Peripheral blood mononuclear cell (primary cell): ENCODE measurements around a stretch of chr10.

DNA sequence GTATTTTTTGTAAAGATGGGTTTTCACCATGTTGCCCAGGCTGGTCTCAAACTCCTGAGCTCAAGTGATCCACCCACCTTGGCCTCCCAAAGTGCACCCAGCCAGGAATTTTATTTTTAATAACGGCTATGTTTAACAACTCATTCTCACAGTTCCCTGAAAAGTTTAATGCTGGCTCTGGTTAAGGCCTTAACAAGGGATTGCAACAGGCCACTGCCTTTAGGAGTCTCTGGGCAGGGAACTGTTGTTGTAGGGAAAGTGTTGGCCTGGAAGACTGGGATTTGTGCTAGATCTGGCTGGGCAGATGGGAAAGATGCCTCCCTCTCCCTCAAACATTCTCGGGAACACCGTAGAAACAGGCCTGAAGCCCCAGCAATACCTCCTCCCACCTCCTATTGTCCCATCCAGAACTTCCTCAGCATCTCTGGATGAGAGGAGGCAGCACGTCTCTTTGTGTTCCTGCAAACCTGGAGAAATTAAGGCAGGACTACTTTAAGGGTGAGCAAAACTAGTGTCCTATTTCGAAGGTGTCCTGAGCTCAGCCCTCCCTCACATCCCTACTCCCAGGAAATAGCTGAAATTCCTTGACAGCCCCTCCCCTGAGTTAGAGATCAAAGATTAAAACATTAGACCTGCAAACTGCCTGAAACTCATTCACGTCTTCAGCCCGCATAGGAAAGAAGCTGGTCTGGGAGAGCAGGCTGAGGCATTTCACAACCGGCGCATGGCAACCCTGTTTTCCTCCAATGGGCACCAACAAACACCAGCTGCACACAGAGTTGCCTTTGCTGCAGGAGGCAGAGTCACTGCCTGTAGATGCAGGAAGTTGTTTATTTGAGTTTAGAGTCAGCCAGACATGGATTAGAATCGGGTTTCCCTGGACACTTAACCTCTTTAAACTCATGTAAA, 10.9 kb upstream of the MAP3K8 start:
- PRO-cap, 8 experiments = peak in 3 of 8 experiments; most common plus-strand start position 834 of the sequence (in 2); most common minus-strand start position 664 of the sequence (in 3)

DNA sequence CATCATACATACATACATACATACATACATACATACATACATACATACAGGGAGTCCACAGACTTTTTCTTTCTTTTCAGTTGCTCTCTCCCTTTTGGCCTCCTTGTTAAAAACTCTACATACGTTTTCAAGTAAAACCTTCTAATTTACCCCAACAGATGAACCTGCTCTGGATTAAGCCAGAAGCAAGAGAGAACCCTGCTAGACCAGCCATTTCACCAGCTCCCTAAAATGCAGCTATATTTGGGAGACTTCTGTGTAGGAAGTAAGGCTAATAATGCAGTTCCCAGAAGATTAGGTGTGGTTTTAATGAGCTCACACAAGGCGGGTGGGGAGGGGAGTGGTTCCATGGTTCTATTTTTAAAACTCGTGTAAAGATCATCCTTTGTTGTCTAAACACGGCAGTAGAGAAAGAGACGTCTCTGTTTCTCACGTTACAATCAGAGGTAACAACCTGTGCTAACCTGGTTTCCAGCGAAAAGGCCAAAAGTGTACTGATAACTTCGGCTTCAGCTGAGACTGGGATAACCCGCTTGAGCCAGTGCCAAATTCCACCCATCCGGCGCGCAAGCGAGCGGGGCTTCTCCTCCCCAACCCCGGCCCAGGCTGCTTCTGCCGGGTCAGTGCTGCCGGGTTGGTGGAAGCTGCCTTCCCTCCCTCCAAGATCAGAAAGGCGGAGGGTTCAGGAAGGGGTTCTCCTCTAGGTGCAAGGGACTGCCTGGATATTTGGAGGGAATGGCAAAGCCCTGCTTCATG, 2.6 kb upstream of the MAP3K8 start:
- PRO-cap, 8 experiments = no peak in any of the 8 experiments

DNA sequence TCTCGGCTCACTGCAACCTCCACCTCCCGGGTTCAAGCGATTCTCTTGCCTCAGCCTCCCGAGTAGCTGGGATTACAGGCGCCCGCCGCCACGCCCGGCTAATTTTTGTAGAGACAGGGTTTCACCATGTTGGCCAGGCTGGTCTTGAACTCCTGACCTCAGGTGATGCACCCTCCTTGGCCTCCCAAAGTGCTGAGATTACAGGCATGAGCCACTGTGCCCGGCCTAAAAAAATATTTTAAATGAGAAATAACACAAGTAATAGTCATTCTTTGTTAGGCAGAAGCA, 1.6 kb downstream of the MAP3K8 start:
- PRO-cap, 8 experiments = peak in 3 of 8 experiments; most common minus-strand start position 47 of the sequence (in 3)

- PRO-cap, 8 experiments = peak in 4 of 8 experiments; most common plus-strand start chr10:30453781 (in 3)
These were observed 19.7 kb downstream of the MAP3K8 start for GRCh38 chr10:30453635-30454193.

- PRO-cap, 8 experiments = no peak in any of the 8 experiments
These were observed 17.7 kb downstream of the LYZL2 start for GRCh38 chr10:30611824-30612374.

GRCh38 chr10:30819610-30819963, 190.0 kb upstream of the LYZL2 start:
- PRO-cap, 8 experiments = no peak in any of the 8 experiments

GRCh38 chr10:31064439-31064775, 32.7 kb upstream of the ZNF438 start:
- PRO-cap, 8 experiments = no peak in any of the 8 experiments

DNA sequence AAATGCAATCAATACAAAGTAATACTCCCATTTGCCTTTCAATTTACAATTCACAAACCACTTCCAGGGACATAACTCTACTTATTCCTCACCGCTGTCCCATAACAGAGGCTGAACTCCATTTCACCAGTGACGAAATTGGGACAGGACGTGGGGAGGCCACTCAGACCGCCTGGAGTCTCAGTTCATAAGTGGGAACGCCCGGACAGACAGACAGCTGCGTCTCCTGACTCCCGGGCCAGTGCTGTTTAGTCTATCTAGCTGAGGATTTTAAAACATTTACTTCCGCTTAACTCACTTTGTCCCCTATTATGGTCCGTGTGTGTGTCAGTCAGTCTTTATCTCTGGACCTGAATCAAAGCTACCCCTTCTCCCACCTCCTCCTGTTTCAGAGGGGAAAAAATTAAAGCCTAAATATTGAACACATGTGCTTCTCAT, 67.4 kb upstream of the ZNF438 start:
- PRO-cap, 8 experiments = no peak in any of the 8 experiments

- PRO-cap, 8 experiments = peak in 7 of 8 experiments; most common plus-strand start chr10:31319532 (in 3); most common minus-strand start chr10:31319462 (in 3)
These were observed 531 bp downstream of the ZEB1 start for GRCh38 chr10:31319324-31320170.

DNA sequence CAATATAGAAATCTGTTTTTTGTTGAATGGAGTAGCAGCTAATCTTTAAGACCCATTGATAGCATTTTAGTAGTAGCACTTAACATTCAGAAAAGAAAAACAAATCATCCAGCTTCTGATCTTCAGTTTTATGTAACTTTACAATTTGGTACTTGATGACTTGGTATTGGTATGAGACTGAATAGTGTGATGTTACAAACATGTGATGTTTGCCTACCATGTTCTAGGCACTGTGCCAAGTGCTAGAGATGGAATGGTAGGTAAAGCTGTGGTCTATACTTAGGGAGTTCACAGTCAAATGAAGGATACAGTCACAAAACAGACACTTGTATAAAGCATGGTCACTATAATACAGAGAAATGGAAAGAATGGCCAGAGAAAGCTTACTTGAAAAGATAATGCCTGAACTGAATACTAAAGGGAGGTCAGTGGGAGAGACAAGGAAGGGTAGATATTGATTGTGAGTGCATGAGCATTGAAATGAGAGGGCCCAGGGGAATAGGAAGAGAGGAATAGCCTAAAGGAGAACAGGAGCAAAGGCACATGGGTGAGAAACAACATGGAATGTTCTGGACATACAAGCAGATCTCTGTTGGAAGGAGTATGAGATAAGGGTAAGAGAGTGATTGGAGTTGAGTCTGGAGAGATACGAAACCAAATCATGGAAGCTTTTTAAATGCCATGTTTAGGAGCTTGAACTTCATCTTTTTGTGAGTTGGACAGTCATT, 21.5 kb downstream of the ZEB1 start:
- PRO-cap, 8 experiments = no peak in any of the 8 experiments

DNA sequence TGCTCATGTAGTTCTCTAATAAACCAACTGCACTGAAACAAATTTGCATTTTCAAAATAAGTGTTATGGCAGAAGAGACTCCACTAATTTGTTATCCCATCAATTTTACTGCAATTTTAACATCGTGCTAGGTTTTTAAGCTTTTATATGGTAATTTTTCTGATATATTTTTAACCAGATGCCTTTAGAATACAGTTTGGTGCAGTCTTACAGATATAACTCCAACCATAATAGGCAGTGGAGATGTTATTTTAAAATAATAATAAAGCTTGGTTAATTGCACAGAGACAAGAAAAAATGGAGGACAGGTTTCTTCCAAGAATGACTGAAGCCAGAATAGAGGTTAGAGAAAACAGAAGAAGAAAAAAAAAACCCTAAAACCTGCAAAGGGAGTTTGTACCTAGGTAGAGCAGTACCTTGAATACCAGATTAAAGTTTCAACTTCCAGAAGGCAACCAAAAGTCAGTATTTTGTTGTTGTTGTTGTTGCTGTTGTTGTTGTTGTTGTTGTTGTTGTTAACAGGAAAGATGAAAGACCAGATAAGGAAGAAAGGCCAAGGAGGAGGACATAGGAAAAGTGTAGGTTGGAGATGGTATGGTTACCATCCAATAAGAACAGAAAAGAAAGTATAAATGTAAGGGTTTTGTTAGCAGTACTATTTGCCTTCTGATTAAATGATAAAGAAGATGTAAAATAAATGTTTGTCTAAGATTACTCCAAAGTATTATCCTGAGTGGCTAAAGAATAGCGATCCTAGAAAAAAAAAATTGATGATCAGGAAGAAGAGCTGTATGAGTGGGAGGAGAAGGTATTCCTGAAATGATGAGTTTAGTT, 82.8 kb downstream of the ZEB1 start:
- PRO-cap, 8 experiments = no peak in any of the 8 experiments

DNA sequence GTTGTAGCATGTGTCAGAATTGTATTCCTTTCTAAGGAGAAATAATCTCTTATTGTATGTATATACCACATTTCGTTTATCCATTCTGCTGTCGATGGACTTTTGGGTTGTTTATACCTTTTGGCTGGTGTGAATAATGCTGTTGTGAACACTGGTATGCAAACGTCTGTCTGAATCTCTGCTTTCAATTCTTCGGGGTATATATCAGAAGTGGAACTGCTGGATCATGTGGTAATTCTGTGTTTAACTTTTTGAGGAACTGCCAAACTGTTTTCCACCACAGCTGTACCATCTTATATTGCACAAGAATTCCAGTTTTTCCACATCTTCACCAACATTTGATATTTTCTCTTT, 270.9 kb downstream of the ZEB1 start:
- PRO-cap, 8 experiments = no peak in any of the 8 experiments

DNA sequence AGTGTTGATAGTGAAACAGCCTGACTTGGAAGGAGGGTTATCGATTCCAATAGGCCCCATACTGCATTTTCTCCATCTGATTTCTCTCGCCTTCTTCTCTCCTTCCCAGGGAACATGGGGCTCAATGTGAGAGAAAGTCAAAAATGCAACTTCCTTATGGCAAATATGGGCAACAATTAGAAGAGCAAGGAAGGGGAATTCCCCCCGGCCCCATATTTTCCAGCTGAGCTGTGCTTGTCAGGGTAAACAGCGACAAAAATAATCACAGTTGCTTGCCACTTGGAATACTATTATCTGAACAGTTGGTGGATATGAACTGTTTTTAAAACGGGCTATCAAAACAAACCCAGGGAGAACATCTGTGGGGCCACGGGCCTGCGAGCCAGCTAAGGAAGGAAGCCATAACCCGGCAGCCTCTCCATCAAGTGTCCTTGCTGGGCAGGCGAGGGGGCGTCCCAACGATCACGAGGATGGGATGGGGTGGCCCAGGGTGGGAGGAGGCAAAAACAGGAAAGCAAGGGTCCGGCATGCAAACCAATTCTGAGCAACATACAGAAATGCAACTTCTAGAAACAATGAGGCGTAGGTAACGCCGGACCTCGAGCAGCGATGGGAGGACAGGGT, 228.5 kb downstream of the ARHGAP12 start:
- PRO-cap, 8 experiments = no peak in any of the 8 experiments

- PRO-cap, 8 experiments = no peak in any of the 8 experiments
These were observed 34.2 kb downstream of the KIF5B start for GRCh38 chr10:32021985-32022431.

DNA sequence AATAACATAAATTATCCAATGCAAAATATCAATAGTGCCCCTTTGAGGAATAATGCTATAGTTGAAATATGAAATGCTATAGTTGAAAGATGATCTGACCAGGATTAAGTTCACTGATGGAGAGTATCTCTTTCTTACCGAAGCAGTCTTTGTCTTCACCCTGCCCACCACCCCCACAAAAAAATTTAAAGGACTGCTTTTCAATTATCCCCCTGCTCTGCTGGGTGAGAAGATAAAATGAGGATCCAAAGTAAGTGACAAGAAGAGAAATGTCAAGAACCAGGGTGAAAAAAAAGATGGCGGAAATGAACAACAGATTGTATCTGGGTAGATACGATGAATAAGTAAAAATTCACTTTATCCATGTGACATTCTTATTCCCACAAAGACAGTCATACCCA, 24.0 kb downstream of the KIF5B start:
- PRO-cap, 8 experiments = no peak in any of the 8 experiments

- PRO-cap, 8 experiments = no peak in any of the 8 experiments
These were observed 66.7 kb upstream of the KIF5B start for GRCh38 chr10:32122902-32123379.

DNA sequence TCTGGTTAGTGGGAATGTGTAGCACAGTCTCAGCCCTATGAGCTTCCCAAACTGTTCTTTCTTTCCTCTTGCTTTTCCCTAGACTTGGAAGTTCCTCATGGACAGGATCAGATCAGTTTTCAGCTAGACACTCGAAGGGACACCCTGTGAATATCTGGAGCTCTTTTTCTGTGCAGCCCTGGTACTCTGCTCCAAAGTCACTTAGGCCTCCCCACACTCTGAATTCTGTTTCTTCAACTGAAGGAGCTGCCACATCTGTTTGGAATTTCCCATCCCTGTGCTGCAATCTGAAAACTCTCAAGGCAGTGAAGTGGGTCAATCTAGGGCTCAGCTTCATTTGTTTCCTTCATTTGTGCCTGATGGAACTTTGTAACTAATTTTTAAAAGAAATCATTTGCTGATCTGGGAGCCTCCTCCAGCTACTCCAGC, 9.7 kb downstream of the EPC1 start:
- PRO-cap, 8 experiments = peak in 3 of 8 experiments; most common minus-strand start position 224 of the sequence (in 3)

- PRO-cap, 8 experiments = no peak in any of the 8 experiments
These were observed 114.0 kb downstream of the CCDC7 start for GRCh38 chr10:32559708-32560478.

- PRO-cap, 8 experiments = peak in 5 of 8 experiments; most common minus-strand start chr10:32924175 (in 3)
These were observed 34.1 kb downstream of the ITGB1 start for GRCh38 chr10:32923812-32924409.

DNA sequence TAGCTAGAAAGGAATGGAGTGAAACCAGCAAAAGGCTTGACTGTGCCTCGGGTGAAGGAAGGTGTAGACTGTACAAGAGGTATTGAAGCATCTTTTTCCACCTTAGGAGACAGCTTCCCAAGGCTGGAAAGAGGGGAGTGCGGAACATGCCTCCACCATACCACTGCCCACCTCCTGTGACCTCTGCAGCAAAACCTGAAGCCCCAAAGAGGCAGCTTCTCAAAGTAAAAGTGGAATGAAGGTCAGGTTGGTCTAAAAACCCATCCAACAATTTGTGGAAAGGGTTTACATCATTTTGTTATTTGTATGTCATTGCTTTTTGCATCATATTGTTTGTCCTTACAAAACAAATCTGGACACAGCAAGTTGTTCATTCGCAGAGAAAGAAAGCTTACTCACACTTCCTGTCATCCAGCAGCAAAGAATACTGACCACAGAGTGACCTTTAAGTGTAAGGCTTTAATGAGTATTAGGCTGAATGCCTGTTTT, 27.5 kb upstream of the ITGB1 start:
- PRO-cap, 8 experiments = peak in 2 of 8 experiments; most common minus-strand start position 168 of the sequence (in 1)